RPMI7951 (cell line): Measurements from ENCODE around the genes CARD16, GRIA4 and ZC3H12C.

GRCh38 chr11:101128132-101128605 lies 1.4 kb downstream of the PGR start:
- RAMPAGE, long total RNA, result no peak

- RAMPAGE, long total RNA, result no peak
These were observed 423 bp upstream of the CEP126 start for GRCh38 chr11:101914396-101914777.

GRCh38 chr11:102112473-102112947 lies 2.3 kb downstream of the YAP1 start:
- RAMPAGE, long total RNA, result no peak

- RAMPAGE, long total RNA, result no peak
These were observed 5.2 kb downstream of the YAP1 start for GRCh38 chr11:102115264-102116016.

DNA sequence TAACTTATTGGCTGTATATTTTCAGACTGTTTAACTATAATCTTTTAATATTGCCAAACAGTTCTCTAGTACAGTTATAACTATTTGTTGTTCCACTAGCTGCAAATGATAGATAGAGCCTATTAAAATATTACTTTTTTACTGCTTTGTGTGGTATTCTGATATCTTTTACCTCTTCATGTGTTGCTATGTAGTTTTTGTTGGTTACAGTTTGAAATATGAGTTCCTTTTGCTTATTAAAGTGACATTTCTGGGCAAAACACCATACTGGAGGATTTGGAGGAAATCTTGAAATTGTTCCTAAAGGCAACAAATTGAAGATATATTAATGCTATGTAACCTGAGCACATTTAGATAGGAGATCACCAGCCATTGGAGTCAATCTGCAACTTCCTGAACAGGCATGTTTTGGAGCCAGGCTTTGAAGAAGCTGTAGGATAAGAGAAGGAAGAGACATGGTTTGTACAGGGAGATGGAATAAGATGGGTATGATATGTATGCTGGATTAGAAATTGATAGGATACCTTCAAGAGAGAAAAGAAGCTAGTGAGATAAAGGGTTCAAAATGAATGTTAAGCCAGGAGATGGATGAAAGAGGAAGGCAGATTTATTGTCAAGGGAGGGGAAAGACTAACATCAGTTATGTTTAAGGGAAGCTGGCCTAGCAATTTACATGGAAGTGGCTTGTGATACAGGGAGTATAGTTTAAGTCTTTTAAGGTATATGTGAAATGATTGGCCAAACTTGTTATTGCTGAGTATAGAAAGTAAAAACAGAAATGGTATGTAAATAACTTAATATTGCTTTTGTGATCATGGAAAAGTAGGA lies 38.8 kb downstream of the YAP1 start:
- RAMPAGE, long total RNA, result no peak

- RAMPAGE, long total RNA, result no peak
These were observed 85.5 kb upstream of the BIRC3 start for GRCh38 chr11:102231458-102232591.

- RAMPAGE, long total RNA, result no peak
These were observed 132.3 kb upstream of the DDI1 start for GRCh38 chr11:103904025-103904581.

DNA sequence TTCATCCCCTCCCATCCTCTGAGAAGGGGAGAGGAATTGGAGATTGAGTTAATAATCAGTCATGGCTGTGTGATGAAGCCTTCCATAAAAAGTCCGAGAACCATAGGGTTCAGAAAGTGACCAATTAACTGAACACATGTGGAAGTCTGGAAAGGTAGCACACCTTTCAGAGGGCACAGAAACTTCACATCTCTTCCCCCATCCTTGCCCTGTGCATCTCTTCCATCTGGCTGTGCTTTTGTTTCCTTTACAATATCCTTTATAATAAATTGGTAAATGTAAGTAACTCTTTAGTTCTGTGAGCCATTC lies 250.0 kb upstream of the PDGFD start:
- RAMPAGE, long total RNA, result no peak

- RAMPAGE, long total RNA, result no peak
These were observed 138.3 kb downstream of the CASP4 start for GRCh38 chr11:104829968-104830495.

DNA sequence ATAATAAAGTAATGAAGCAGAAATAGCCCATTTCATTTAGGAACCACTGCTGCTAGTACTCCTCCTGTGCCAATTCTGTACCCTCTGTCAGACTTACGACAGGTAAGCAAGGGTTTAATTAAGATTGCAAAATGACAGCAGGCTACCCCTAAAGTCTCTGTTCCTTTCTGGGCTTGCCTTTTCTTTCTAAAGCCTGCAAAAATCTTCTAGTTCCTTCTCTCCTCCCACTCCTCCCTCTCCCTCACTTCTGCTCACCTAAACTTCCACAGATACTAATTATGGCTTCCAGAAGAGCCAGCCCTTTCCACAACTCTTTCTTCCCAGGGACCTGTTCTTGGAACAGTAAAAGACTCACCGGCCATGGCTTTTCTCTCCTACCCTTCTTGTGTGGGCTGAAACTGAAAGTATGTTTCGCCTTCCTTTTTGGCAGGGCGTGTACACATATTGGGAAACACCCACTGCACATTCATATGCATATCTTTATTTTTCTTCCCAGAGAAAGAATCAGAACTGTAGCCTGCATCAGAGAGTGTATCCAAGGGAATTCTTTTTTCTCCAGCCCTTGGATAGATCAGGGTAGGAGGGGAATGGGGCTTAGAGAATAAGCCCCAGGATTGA lies at the start of gene CARD16:
TSS of gene CARD16 (minus strand) at position 400 of the 618 bp plus-strand sequence.
- RAMPAGE, long total RNA, result start-site peak on the minus strand centred at position 388 of the sequence, 15 bp wide, 115 and 62 reads in 2 replicates

GRCh38 chr11:105142092-105142500 lies 2.5 kb upstream of the CARD18 start:
- RAMPAGE, long total RNA, result no peak

GRCh38 chr11:105609805-105610885 lies at the start of gene GRIA4:
TSS of gene GRIA4 (plus strand) at chr11:105610073.
- RAMPAGE, long total RNA, result no peak

GRCh38 chr11:107747820-107748028 lies 35.9 kb upstream of the SLN start:
- RAMPAGE, long total RNA, result no peak

DNA sequence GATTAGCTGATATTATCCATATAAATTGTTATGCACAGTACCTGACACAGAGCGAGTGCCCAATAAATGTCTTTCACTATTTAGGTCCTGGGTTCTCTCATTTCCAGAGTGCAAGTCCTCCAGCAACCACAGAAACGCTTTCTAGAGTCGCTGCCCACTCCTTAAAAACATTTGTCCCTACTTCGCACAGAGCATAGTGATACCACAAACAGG lies 807 bp downstream of the SLC35F2 start:
- RAMPAGE, long total RNA, result no peak

DNA sequence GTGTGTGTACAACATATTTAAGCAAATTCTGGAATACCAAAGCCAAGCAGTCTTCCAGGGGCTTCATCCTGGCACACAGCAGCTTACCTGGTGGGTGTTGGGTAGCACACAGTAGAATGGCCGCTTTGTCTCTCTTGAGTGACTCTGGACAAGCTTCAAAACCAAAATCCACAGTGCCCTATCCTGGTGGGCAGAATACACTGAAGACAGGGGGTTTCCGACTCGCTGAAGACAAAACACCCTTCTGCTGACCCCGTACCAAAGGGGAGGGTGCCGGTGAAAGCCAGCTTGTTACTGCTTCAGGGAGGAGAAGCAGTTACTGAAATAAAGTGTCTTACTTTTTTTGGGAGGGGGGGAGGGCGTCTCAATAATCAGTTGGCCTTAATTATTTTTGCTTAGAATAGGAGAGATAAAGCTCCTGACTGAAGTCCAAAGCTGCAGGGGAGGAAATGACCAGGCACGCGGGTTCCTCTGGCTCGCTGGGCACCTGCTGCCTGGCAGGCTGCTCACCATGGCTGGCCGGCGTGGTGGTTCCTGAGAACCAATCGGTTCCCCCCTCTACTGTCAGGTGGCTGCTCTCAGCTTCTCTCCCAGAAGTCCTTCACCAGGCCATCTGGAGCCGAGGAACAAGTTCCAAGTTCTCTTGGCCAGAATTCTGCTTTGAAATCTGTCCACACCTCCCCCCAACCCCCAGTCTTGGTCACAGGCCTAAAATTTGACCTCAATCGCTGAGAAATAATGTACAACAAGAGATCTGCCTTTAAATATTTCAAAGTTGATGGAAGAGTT lies 25.5 kb downstream of the EXPH5 start:
- RAMPAGE, long total RNA, result no peak

- RAMPAGE, long total RNA, result no peak
These were observed 6.9 kb downstream of the EXPH5 start for GRCh38 chr11:108586647-108587052.

- RAMPAGE, long total RNA, result no peak
These were observed 171.2 kb downstream of the DDX10 start for GRCh38 chr11:108836173-108836432.

DNA sequence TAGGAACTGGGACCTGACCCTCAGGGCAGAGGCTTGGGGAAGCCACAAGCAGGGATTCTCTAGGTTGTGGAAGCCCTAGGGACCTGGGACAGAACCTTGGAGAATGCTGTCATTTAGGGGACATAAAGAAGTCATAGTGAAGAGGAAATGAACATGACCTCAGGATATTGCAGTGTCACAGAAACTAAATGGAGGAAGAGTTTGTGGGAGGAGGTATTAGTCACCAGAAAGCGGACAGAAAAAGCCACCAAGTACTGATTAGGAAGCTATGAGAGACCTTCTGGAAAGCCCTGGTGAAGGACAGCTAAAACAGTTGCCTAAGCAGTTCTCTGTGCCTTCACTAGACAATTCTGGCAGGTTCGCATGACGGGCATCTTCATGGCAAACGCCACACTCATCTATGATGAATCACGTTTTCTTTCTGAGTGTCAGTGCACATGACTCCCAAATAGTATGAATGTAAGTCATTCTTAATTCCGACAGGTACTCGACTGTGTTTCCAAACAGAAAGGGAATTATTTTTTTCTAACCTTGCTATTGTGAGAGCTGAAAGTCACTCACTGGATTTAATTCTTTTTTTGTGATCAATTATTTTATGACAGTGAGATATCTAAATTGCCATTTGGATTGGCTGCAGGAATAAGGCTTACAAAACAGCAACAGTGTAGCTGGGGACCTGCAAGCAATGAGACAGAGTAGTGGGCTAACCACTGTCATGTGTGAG lies 325.9 kb downstream of the C11orf87 start:
- RAMPAGE, long total RNA, result no peak

GRCh38 chr11:110092442-110093462 lies at the start of gene ZC3H12C:
TSS of gene ZC3H12C (plus strand) at chr11:110093392.
- RAMPAGE, long total RNA, result no peak

- RAMPAGE, long total RNA, result no peak
These were observed 31.1 kb downstream of the ZC3H12C start for GRCh38 chr11:110123915-110125028.